Vermiform appendix (tissue), 1 donor: ENCODE measurements around the genes TDRD9, TMEM179 and AKT1.

- PRO-cap: no peak
Observed at GRCh38 chr14:103520684-103521178, 1.9 kb downstream of the CKB start.

DNA sequence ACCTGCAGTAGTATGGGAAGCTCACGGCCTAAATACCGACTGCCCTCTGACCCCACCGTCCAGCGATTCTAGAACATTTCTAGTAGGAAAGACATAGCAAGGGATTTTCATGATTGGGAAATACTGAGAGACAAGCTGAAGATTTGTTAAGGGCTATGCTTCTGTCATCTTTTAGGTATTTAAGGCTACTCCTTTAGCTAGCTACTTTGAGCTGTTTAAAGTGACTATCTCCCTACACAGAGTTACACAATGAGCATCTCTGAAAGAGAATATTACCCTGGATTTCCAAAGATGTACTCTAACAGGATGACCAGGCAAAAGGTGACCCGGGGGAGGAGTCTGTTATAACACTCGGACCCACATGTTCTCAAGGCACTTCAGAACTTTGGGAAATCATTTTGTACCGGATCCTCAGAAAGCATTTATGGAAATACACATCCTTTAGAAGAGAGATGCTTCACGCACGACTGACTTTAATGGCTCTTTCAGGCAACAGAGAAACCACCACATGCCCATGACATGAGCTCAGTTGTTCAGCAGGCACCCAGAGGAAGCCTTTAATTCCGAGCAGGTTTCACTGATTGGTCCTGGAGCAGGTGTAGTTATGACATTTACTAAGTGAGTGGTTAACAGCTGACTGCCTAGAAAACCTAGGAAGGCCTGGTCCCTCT, 4.2 kb downstream of the BAG5 start:
- PRO-cap: no peak

DNA sequence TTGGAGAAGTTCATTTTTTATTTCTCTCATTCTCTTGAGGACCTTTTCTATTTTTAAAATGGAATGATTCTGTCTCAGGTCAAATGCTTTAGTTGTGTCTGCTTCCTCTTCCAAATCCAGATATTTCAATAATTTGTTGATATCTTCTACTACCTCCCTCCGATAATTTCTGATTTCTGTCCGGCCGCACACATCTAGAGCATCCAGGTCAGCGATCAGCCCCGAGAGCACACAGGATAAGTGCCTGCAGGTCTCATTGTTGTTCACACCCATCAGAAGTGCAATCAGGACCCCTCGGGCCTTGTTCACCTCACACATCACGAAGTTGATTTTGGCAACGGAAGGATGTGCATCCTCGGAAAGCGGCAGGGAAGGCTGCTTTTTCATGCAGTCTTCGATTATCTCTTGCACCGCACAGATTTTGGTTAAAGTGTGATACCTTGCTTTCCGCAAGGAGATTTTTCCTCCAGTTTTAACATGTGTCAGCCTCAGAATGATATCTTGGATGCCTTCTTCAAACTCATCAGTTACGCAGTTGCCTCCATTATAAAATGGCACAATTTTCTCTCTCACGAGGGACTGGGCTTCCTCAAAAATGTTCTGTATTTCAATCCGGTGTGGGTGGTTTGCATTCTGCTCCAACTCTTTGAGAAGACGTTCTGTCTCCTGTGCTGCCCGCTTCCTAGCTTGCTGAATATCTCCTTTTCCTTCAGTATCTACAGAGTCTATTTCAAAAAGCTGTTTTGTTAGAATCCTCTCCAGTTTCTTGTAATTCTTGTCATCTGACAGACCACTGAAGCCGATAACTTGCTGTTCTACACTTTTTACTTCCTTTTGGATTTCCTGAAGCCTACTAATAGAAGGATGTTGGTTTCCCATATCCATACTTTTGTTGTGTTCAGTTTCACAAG, 1.9 kb downstream of the BAG5 start:
- PRO-cap: no peak

DNA sequence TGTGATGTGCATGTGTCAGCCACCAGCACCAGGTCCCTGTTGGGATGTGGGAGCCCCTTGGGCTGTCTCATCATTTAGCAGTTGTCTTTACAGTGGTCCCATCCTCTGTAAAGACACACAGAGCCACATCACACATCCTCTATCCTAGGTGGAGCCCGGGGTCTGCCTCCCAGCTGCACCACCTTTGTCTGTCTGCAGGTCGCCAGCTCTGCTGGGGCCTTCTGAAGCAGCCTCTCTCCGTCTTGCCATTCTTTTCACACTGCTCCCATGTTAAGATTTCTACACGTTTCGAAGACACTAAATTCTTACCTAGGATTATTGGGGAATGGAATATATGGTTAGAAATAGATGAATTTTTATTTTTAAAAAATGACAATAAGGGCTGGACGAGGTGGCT, 31.7 kb downstream of the XRCC3 start:
- PRO-cap: no peak

DNA sequence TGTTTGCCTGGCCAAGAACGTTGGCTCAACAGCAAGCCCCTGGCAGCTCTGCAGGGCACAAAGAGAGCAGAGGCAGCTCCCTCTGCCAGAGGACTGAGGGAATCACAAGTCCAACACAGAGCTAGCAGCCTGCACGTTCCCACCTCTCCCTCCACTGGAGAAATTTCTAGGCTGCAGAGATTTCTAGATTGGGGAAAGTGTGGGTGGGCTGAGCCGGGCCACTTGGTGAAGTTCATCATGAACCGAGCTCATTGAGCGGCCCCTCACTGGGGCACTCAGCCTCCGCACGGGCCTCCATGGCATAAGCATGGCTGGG, 19.8 kb downstream of the ZFYVE21 start:
- PRO-cap: no peak

DNA sequence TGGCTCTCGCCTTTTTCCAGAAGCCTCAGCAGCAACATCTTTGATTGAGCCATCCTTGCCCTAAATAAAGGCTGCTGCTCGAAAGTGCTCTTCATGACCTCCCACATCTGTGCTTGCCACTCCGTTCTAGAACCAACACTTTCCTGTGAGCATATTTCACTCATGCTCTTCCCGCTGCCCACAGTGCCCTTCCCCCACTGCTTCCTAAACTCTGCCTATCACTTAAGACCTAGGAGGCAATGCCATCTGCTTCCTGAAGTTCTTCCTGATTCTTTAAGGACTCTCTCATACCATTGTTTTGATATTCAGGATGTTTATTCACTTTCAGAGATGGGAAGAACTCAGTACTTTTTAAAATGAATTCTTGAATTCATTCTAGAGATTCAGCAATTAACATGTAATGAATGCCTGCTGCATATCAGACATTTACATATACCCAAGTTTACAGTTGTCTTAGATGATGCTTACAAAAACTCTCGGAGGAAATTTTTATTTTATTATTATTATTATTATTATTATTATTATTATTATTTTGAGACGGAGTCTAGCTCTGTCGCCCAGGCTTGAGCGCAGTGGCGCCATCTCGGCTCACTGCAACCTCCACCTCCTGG, 50.0 kb downstream of the ZFYVE21 start:
- PRO-cap: no peak

DNA sequence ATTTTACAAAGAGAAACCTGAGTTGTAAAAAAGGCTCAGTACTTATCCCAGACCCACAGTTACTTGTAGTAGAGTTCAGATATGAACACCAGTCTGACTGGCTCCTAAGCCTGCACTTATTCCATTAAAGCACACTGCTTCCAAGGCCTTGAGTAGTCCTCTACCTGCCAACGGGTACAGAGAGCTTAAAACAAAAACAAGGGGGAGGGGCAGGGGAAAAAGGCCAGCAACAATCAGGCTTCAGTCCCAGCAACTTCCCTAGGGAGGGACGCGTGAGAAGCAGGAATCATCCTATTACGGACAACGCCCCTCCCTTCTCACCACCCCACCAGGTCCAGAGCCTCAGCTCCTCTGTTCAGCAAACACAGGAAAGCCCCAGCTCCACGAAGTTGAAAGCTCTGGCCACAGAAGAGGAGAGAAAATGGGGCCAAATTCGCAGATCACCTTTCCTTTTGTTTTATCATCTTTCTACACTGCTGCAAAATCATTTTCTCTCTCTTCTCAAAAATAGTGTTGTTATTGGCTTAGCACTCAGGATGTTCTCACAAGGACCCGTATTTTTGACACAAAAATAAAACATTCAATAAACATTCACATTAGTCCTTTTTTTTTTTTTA, 27.4 kb downstream of the PPP1R13B start:
- PRO-cap: no peak

DNA sequence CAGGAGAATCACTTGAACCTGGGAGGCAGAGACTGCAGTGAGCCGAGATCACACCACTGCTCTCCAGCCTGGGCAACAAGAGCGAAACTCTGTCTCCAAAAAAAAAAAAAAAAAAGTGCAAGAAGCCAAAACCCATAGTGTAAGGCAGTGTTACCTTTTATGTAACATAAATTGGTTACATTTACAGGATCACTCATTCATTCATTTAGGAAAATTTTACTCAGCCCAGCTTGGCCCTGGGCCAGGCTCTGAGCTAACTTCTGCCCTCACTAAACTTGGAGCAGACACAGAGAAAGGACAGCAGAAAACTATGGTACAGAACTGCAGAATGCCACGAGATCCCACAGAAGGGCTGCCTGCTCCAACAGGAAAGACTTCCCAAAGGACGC, 19.1 kb downstream of the PPP1R13B start:
- PRO-cap: no peak

GRCh38 chr14:103848231-103849252, 1.2 kb upstream of the PPP1R13B start:
- PRO-cap: no peak

GRCh38 chr14:103928109-103928828, at the start of gene TDRD9:
Gene TDRD9 (plus strand): TSS chr14:103928456.
- PRO-cap: no peak

DNA sequence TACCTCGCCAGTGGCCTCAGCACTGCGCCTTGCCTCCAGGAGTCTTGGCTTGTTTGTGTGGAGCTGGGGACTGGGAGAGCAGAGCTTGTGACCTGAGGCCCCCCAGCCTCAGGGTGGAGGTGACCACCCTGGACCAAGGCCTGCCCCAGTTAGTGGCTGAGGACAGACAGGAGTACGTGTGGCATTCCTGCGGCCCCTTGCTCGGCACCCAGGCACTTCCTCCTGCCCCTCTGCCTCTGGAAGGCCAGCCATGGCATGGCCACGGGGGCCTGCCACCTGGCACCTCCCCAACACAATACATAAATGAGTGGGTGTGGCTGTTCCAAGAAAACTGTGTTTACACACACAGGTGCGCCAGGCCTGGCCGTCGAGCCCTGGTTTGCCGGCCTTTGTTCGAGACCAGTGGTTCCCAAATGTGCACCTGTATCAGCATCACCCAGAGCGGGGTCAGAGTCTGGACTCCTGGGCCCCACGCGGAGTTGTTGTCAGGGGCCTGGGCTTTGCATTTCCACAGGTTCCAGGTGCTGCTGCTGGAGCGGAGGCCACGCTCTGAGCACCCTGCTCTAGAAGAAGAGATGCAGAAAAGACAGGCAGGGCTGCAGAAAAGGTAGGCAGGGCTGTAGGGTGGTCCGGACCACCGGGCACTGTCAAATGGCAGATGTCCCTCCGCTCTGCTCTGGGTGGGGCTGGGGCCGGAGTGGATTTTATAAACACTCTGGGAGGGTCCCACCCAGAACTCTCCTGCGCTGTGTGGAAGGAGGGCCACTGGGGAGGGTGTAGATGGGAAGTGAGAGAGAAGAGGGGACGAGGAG, 4.3 kb upstream of the ASPG start:
- PRO-cap: no peak

GRCh38 chr14:104113131-104113553, 25.2 kb upstream of the KIF26A start:
- PRO-cap: no peak

DNA sequence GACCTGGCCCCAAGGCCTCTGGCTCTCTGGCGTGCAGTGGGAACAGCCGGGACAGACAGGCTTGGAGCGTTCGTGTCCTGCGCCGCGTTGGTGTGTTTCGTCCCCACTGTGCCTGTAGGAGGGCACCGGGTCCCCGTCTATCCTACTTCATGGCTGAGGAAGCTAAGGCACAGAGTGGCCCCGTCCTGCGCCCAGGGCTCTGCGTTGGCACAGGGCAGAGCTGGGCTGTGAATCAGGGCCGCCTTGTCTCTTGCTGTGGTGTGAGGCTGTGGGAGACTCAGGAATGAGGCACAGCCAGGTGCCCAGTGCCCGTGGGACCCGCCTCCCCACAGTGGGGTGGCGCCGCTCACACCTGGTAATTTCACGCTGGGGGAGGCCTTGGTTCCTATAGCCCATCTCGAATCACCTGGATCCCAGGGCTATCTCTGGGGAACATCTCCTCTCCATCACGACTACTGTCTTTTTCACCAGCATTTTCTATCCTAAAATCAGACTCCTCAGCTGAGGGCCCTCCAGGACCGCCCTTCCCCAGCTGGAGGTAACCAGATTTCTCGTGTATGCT, 23.6 kb upstream of the KIF26A start:
- PRO-cap: no peak

DNA sequence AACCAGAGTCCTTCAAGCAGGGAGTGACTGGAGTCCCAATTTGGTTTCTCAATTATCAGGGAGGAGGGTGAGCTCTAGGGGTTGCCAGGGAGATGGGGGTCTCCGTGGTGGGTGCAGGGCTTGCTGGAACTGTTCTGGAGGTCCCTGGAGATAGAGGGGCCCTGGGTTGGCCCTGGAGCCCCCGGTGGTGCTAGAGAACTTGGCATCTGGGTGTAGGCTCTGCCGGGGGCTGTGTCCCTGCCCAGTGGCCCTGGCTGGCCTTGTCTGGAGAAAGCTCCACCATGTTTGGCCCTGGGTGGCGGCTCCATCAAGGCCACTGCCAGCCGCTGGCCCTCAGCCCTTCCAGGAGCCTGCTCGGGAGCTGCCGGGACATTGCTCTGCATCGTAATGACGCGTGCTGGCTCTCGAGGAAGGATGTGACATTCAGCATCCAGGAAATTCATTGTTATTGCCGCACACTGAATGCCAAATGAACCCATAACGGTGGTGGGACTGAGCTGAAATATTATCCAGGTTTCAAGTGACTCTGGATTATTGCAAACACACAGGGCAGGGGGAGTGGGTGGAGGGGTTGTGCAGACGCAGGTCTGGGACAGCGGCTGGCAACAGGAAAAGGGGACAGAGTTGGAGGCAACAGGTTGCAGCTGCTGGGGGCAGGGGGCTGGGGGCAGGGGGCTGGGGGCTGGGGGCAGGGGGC, 215.9 kb downstream of the KIF26A start:
- PRO-cap: no peak

GRCh38 chr14:104435993-104436671, 143.4 kb upstream of the C14orf180 start:
- PRO-cap: no peak

- PRO-cap: no peak
Observed at GRCh38 chr14:104580224-104580515, 606 bp downstream of the C14orf180 start.

DNA sequence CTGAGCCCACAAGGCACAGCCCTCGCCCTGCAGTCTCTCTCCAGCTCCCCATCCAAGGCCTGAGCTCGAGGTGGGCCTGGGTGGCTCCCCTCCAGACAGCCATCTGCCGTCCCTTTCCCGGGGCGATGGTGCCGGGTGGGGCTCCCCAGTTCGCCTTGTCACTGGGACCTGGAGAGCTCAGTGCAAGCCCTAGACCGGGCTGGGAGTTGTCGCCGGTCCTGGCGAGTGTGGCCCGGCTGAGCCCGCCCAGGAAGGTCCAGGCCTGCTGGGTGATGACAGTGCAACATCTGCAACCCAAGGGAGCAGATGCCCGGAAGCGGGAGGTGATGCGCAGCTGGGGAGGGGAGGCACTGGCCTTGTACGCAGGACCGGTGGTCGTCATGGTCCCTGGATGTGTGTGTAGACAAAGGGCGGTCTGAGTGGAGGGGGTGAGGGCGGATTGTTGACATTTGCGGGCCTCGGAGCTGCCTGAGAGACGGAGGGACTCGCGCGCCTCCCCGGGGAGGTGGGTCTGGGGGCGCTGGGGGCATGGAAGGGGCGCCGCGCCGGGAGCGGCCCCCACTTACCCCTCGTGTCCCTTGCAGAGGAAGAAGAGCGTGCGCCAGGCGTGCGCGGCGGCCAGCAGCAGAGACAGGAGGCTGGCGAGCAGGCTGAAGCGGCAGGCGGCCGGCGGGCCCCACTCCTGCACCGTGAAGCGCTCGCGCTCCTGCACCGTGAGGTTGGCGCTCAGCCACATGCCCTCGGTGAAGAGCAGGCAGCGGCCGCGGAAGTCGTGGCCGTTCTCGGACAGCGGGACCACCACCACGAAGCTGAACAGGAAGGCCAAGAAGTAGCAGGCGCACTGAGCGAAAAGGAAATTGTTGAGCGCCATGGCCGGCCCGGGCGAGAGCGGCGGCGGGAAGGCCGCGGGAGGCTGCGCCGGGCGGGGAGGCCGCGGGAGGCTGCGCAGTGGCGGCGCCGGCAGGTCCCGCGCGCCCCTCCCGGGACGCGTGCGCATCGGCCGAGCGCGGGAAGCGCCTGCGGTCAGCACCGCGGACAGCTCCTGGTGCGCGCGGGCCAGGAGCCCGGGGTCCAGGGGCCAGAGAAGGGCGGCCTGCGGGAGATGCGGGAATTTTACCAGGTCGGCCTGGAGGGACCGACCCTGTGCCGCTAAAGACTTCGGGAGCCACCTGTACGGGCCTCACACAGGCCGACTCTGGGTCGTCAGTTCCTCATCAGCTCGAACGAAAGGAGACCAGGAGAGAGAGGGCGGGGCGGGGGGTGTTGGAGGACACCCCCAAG, at the start of gene TMEM179:
Gene TMEM179, minus strand, starts transcription at position 902 of the 1,281 bp plus-strand sequence.
- PRO-cap: no peak

GRCh38 chr14:104722668-104723519, 1.1 kb upstream of the ADSS1 start:
- PRO-cap: no peak

- PRO-cap: bidirectional peak, plus-strand start at chr14:104795857, minus-strand start at chr14:104795689
Observed at GRCh38 chr14:104795048-104796215, at the start of gene AKT1. Gene AKT1 (minus strand): TSS chr14:104795748.

GRCh38 chr14:104799097-104799534, 1.8 kb upstream of the ZBTB42 start:
- PRO-cap: no peak